Gallbladder (tissue), 1 donor: ENCODE measurements around a stretch of chr1.

- PRO-cap: no peak
Observed at GRCh38 chr1:48878447-48879149, 101.9 kb upstream of the BEND5 start.

DNA sequence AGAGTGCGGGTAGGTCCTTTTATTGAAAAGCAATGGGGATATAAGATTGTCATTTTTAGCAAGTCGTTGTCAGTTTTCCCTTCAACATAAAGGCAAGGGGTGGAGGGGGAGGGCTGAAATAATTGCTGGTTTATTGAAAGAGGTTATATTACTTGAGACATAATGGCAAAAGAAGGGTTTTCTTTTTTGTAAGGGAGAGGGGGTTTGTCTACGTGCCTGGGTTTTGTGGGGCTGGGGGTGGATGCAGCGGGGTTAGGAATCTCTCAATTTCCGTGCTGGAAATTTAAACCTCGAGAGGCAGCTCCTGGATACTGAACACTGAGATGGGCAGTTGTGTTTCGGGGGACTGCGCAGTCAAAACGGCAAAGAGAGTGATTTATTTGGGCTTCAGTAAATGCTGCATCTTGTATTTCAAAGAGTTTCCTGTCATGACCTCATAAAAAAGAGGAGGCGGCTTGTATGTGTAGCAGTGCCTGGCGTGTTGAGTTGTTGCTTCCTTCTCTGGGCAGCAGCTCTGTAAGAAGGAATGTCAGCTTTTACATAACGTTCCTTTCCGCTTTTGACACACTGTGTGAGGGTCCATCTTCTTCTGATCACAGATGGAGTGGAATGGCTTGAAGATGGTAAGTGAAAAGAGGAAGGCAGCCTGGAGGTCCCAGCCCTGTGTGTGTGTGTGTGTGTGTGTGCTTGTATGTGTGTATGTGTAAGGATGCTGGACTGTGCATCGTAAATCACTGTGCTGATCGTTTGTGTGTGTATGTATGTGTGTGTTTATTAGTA is 812 bp downstream of the ELAVL4 start:
- PRO-cap: no peak

DNA sequence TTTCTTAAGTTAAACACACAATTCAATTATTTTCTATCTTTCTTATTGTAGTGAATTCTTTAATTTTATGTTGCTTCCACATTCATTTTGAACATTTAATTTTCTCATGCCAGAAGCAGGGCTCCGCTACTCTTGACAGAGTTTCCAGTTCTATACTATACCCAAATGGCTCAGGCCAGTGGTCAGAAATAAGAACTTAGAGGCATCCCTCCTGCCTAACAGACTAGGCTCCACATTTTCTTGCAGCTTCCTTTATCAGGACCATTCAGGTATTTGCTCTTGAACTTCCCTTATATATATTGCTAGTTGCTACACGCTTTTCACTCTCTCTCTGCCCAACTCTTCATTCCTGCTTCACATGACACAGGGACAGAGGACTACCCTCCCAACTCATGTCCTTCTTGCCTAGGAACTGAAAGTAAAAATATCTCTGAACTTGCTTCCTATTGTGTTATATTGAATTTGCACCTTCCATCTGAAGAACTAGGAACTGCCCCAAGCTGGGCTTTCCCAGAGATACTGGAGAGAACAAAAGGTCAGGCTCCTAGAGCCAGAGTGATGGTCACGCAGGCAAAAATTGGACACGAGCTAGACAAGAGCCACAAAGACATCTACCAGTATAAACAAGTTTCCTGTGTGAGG is 229.4 kb downstream of the FAF1 start:
- PRO-cap: no peak

DNA sequence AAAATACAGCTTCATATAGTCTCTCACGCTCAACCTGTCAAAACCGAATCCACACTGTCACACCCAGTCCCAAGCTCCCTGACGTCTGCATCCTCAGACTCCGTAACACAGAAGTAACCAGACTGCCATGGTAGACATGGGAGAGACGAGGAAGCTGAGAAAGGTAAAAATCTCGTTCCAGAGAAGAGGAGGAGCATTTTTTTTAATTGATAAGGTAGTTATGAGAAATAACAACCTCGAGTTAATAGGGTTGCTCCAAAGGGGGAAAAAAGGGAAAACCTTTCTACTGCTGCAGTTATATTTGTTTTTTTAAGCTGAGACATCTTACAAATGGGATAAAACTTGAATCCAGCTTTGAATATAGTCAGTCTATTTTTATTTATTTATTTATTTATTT is 572 bp upstream of the FAF1 start:
- PRO-cap: no peak

GRCh38 chr1:51236615-51237464 is 767 bp downstream of the RNF11 start:
- PRO-cap: unidirectional peak, minus-strand start at chr1:51237228

DNA sequence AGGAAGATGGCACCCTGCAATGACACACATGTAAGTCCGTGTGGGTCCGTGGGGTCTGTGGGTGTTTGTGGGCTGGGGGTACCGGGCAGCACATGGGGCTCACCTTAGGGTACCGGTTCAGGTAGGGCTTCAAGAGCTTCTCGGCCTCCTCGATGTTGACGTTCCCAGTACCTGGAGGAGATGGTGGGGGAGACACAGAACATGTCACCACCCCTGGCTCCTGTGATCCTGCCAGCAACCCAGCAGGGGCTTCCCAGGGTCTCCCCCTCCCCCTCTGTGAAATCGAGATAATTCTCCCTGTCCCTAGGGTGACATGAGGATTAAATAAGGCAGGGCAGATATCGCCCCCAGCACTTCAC is 28.0 kb downstream of the TTC39A start:
- PRO-cap: unidirectional peak, minus-strand start at position 264 of the sequence

DNA sequence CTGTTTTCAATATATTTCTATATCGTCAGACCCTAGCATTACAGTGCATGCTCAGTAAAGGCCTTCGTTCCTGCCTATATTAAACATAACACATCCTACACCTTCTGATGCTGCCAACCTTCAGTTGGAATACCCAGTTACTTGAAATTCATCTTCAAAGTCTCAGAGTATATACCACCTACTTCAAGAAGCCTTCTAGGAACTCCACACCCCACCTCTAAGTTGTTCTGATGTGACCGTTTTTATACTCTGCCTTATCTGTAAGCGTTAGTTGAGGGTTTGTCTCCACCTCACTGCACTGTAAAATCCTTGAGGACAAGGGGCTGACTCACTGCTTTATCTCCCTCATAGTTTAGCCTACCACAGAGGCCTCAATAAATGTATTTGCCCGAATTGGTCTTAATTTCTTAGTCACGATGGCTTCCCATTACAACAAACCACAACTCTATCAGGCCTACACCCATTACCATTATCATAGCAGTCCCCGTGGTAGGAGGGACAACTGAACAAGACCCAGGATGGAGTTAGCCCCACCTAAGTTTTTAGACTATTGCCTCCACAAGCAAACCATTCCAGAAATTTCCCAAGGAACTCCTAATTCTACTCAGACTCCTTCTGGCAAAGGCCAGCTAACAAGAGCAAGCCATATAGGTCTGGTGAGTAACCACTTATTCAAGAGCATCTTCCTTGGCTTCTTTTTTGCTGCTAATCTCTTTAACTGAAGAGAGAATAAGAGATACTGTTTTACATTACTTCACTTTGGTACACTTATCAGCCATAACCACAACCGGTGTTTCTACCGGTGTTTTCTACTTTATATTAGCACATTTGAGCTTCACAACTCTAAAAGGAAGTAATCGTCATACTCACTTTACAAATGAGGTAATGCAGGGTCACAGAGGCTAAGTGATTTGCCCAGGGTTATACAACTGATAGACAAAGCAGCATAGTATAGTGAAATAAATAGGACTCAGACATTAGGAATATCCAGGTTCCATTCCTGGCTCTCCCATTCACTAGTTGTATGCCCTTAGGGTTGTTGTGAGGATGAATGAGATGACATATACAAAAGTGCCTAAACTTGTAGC is 1.5 kb upstream of the EPS15 start:
- PRO-cap: no peak

- PRO-cap: no peak
Observed at GRCh38 chr1:51531336-51532122, 12.5 kb upstream of the EPS15 start.

GRCh38 chr1:51790649-51791362 is 87.7 kb downstream of the NRDC start:
- PRO-cap: no peak

DNA sequence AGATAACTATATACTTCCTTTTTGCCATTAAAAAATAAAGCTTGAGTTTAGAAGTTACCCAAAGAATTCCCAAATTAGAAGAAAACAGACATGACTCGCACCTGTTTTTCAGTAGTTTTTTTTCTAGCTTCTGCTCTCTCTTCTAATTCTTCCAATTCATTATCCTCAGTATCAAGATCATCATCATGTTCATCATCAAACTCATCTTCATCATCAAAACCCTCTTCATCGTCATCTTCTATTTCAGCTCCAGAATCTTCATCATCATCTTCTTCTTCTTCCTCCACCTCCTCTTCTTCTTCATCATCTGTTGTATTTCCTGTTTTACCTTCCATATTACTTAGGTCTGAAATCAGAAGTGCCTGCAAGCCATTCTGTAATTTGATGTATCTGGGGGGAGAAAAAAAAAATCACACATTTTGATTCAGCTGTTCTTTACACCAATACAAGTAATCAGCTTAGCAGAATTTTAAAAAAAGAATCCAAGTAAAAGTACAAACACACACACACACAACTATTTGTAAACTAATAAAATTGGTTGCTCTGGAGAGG is 38.3 kb downstream of the NRDC start:
- PRO-cap: no peak

GRCh38 chr1:51957541-51957955 is 33.0 kb downstream of the RAB3B start:
- PRO-cap: no peak

DNA sequence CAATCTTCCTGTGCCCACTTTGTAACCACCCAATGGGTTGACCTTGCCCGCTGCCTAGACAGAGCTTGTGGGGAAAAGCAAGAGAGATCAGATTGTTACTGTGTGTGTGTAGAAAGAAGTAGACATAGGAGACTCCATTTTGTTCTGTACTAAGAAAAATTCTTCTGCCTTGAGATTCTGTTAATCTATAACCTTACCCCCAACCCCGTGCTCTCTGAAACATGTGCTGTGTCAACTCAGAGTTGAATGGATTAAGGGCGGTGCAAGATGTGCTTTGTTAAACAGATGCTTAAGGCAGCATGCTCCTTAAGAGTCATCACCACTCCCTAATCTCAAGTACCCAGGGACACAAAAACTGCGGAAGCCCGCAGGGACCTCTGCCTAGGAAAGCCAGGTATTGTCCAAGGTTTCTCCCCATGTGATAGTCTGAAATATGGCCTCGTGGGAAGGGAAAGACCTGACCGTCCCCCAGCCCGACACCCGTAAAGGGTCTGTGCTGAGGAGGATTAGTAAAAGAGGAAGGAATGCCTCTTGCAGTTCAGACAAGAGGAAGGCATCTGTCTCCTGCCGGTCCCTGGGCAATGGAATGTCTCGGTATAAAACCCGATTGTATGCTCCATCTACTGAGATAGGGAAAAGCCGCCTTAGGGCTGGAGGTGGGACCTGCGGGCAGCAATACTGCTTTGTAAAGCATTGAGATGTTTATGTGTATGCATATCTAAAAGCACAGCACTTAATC is 15.8 kb upstream of the RAB3B start:
- PRO-cap: no peak

DNA sequence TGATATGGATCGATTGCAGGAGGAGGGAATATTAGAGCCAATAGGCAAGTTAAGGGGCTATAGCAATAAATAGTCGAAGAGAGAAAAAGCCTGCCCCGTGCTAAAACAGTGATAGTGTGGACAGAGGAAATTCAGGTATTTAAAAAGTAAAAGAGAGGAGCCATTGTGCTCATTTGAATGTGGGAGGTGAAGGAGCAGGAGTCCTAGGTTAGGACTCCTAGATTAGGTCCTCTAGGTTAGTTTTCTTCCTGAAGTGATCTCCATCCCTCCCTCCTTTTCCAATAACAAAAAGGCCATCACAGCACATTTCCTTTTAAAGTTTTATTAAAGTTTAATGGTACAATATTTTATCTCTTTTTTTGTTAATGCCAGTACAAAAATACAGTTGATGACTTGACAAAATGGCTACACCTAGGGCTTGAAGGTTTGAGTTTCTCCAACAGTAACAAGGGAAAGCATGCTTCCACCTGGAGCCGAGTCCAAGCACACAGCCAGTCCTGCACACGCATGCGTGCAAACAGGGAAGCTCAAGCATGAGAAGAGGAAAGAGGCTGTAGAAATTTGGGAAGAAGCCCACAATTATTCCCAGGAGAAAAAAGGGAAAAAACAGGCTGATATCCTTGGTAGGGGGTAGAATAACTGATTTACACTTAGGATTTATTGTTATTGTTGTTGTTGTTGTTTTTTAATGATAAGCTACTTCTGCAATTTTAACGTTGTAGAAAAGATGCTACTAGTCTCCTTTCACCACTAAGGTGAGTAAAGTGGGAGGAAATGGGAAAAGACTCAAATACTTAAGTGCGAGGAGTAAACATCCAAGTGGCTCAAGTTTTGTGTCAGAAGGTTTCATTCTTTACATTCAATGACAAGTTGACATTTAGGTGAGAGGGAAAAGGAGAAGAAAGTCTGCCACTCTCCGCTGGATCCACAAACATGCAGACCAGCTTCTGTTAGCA is 13.5 kb downstream of the KTI12 start:
- PRO-cap: no peak

DNA sequence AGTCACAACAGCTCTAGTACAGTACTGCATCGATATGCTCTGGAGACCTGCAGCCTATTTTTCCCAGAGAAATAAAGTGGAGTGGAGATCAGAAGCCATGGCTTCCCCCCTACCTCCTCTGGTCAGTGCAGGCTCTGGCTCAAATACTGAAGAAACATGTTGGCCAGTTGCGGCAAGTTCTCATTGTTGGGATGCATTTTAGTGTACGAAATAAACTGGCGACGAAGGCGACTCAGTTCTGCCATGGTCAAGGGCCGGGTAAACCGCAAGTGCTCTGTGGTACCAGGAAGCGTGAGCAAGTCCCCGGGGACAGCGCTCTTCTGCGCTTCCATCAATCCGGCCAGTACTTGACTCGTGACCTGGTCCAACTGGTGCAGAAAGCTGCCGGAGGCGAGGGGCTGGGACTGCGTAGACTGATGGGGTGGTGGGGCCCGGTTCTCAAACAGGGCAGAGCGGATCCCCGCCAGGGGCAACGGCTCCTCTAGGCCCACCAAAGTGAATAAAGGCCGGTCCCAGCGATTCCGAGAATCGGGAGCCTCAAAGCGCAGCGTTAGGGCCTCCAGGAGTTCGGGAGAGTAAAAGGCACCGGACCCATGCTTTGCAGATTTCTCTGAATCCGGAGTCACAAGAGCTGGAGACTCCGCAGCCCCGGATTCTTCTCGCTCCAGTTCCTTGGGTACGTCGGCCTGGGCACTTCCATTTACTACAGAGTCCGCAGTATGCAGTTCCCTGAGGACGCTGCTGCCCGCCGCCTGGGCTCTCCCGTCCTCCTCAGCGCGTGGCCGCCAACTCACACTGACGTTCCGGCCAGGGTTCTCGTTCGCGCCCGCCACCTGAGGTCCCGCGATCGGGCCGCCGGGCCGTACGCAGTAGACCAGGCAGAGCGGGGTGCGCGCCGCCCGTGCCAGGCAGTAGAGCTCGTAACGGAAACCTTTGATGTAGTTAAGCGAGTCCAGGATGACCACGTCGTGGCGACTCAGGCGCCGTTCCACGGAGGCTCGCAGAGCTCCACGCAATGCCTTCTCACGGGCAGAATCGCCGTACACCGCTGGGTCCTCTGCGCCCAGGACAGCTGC is 697 bp downstream of the KTI12 start:
- PRO-cap: unidirectional peak, plus-strand start at position 376 of the sequence; bidirectional peak, plus-strand start at position 724 of the sequence, minus-strand start at position 685 of the sequence; bidirectional peak, plus-strand start at position 872 of the sequence, minus-strand start at position 797 of the sequence

GRCh38 chr1:52403482-52404269 is 547 bp downstream of the ORC1 start:
- PRO-cap: no peak

- PRO-cap: no peak
Observed at GRCh38 chr1:52423853-52424551, 19.6 kb downstream of the PRPF38A start.

- PRO-cap: bidirectional peak, plus-strand start at chr1:52552373, minus-strand start at chr1:52552256
Observed at GRCh38 chr1:52551910-52552544, 865 bp downstream of the TUT4 start.

DNA sequence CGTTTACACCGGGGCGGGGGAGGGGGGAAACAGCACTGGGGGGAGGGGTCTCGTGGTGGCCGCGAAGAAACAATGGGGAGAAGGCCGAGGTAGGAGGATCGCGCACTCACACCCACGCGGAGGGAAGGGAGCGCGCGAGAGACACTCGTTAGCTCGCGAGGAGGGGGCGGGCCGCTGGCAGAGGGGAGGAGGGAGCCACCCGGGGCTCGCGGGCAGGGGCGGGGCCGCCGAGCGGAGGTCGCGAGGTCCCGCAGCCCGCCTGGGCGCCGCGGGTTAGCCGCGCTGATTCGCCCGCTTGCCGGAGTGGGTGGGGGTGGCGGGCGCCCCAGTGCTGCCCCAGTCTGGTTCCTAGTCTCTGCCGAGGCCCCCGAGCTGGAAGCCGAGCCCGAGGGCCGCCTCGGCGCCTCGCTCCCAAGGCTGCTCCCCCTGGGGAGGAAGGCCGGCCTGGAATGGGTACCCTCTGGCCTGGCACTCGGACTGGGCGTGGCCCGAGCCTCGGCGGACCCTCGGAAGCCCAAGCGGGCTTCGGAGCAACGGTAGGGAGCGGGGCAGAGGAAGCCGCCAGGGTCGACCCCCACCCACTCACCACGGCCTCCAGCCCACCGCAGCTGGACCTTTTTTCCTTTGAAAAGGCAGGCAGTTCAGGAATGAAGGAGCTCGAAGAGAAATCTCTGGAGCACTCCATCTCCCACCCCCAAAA is 581 bp upstream of the TUT4 start:
- PRO-cap: bidirectional peak, plus-strand start at position 215 of the sequence, minus-strand start at position 124 of the sequence

DNA sequence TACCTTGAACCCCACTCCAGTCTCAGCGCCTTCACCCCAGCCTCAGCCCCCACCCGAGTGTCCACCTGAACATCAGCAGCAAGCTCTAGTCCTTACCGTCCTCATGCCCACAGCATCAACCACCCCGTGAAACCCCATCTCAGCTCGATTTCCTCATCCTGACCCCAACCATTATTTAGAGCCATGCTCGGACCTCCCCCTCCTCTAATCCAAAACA is 638 bp downstream of the SHISAL2A start:
- PRO-cap: no peak

DNA sequence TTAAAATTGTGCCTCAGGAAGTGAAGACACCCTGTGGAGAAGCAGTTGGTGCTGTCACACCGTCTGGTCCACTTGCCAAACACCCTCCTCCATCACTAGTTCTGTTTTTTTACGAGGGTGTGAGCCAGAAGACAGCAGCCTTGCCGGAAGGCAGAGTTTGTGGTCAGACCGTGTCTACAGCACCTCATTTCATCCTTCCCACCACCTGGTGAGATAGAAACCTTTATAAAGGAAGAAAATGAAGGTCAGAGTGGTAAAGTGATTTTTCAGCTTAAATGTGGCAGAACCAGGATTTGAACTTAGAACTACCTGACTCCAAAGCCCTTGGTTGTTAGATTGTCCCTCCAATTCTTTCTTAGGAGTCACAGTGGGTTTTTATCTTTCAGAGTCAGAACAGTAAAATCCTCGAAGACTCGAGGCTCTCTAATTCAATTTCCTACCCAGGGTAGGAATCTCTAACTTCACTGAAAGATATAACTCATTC is 4.6 kb downstream of the SHISAL2A start:
- PRO-cap: no peak